Type B pancreatic cell (in vitro differentiated cells): ENCODE data around the genes KRT6C, KRT5, KRT74, KRT8 and SPRYD3.

GRCh38 chr12:52185577-52186010 is 6.2 kb downstream of the KRT80 start:
- PRO-cap, result no peak

GRCh38 chr12:52200838-52201286 is 9.0 kb upstream of the KRT80 start:
- PRO-cap, result no peak

- PRO-cap, result no peak
Observed at GRCh38 chr12:52238571-52239015, 5.5 kb downstream of the KRT7 start.

GRCh38 chr12:52245181-52245752 is 12.2 kb downstream of the KRT7 start:
- PRO-cap, result no peak

DNA sequence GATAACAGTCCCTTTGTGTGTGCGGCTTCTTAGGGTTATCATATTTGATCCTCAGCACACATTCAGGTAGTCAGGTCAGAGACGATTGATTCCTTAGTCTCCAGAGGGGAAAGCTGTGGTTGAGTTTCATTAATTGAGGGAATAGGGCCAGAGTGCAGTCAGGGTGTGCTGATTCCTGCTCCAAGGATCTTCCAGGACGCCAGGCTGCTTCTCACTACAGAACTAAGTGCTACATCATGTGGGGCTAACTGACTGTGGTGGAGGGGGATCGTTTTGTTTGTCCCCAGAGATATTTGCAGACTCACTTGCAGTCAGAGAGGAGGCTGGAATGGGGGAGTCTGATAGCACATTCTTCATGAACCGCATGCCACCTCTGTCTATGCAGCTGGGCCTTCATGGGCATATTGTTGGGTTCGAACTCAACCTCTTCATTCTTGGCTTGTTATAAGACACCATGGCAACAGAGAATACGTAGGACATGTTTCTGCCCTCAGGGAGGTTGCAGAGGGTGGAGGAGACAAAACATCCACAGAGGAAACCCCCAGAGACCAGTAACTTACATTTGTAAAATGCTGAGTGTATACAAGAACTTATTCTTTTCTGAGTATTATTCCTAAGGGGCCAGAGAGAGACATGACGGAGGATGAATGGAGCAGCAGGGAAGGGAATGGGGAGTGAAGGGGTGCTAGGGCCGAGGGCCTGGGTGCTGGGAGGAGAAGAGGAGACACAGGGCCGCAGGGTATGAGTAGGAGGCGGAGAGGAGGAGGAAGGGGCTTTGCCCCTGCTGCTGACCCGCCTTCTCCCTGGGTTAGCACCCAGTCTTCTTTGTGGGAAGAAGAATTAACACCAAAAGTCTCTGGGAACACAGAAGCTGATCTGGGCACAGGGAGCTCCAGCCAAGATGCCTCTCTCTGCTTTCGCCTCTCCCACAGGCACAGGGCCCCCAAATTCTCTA is 13.1 kb downstream of the KRT7 start:
- PRO-cap, result no peak

DNA sequence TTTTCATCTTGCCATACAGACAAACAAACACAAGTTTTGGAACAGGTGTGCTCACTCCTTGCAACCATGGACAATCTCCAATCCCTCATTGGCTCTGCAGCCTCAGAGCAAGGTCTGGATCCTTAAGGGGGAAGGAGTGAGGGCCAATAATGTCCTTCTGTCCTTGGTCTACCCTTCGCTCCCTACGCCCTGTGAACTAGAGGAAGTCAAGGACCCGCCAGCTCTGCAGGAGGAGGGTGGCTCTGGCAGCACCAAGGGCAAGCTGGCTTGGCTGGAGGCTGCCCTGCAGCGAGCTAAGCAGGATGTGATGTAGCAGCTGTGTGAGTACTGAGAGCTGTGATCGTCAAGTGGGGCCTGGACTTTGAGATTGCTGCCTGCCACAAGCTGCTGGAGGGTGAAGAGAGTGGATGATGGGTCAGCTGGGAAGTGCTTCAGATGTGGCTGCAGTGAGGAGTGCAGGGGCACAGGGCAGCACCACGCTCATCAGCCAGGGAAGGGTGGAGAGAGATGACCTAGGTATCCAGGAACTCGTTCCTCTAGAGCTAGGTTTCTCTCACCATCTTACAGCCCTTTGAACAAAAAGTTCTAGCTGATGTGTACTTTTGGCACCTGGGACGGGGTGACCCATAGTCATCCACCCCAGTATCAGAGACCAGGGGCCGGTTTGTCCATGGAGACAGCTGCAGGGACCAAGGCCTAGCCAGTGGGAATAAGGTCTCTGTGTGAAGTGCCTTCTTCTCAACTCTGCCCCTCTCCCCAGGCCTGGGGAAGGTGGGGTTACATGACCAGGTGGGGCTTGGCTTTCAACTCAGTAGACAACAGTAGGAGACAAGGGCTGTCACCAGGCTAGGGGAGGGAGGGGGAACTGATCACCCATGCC is 3.1 kb downstream of the KRT86 start:
- PRO-cap, result no peak

DNA sequence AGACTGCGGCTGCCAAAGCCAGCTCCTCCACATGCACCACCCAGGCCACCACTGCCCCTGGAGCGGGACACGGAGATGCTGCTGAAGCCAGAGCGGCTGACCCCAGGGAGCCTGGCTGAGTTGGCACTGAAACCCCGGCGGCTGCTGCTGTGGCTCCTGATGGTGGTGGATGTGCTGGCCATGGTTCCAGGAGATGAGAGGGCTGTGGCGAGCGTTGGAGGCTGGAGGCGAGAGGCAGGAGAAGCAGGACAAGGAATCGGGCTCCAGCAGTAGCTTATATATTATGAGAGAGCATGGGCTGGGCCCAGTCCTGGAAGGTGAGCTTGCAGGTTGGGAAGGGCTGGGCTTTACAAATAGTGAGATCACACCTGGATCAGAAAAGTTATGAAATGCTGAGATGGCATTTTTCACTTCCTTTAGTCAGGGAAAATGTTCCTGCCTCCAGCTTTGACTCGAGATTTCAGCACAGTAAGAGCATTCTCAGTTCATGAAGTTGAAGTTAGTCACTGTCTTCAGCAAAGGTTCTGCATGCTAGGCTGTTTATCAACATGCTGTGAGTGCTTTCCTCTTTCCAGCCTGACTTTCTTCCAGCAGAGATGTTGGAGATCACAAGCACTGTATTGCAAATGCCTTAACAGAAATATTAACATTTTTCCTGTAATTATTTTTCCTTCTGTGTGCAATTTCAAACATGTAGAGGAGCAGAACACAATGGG is at the start of gene KRT6C:
KRT6C (minus strand) TSS at position 250 of the 716 bp plus-strand sequence.
- PRO-cap, result no peak

DNA sequence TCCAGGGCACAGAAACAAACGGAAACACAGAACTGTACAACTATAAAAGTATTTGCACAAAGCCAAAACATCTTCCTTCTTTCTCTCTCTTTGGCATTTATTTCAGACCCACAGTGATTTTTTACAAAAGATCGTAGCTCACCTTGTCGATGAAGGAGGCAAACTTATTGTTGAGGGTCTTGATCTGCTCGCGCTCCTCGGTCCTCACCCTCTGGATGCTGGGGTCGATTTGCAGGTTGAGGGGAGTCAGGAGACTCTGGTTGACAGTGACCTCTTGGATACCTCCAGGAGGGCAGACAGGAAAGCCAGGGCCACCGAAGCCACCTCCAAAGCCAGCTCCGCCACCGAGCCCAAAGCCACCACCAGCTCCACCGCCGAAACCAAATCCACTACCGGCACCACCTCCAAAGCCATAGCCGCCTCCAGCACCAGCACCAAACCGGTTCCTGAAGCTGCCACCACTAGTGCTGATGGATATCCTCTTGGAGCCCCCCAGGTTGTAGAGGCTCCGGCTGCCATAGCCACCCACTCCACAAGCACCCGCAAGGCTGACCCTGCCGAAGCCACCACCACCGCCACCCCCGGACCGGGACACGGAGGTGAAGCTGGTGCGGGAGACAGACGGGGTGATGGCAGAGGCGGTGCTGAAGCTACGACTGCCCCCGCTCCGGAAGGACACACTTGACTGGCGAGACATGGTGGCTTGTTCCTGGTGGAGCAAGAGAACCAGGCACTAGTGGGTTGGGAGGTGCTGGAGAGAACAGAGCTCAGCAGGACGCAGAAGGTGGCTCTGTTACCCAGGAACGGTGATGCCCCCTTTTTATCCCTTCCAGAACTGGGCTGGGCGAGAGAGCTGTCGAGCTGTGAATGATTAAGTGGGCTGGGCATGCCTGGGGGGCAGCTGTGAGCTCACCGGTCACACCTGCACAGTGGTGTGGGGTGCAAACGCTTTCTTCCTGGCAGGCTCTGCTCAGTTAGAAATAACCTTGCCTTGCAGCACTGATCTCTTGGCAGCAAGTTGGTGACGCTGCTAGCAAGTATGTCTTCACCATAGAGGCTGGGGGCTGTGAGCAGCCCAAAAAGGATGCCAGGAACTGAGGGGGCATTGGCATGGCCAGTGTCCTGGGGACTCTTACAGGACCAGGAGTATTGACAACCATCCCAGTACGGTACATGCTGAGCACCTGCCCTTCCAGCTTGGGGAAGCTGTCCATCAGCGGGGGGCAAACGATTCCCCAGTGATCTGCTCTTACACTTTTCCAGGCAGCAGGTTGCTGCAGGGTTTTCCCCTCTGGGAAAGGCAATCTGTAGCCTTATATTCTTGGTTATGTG is at the start of gene KRT5:
KRT5 (minus strand) TSS at position 795 of the 1,332 bp plus-strand sequence.
- PRO-cap, result no peak

- PRO-cap, result no peak
Observed at GRCh38 chr12:52573753-52574136, at the start of gene KRT74. TSS of gene KRT74 (minus strand) at chr12:52573843.

- PRO-cap, result no peak
Observed at GRCh38 chr12:52674854-52675556, 5.2 kb downstream of the KRT1 start.

GRCh38 chr12:52678431-52678964 is 1.7 kb downstream of the KRT1 start:
- PRO-cap, result no peak

- PRO-cap, result no peak
Observed at GRCh38 chr12:52789827-52790636, 5.9 kb downstream of the KRT3 start.

GRCh38 chr12:52859988-52860735 is 11.4 kb upstream of the KRT78 start:
- PRO-cap, result no peak

- PRO-cap, result no peak
Observed at GRCh38 chr12:52898672-52899042, 6.2 kb downstream of the KRT8 start.

DNA sequence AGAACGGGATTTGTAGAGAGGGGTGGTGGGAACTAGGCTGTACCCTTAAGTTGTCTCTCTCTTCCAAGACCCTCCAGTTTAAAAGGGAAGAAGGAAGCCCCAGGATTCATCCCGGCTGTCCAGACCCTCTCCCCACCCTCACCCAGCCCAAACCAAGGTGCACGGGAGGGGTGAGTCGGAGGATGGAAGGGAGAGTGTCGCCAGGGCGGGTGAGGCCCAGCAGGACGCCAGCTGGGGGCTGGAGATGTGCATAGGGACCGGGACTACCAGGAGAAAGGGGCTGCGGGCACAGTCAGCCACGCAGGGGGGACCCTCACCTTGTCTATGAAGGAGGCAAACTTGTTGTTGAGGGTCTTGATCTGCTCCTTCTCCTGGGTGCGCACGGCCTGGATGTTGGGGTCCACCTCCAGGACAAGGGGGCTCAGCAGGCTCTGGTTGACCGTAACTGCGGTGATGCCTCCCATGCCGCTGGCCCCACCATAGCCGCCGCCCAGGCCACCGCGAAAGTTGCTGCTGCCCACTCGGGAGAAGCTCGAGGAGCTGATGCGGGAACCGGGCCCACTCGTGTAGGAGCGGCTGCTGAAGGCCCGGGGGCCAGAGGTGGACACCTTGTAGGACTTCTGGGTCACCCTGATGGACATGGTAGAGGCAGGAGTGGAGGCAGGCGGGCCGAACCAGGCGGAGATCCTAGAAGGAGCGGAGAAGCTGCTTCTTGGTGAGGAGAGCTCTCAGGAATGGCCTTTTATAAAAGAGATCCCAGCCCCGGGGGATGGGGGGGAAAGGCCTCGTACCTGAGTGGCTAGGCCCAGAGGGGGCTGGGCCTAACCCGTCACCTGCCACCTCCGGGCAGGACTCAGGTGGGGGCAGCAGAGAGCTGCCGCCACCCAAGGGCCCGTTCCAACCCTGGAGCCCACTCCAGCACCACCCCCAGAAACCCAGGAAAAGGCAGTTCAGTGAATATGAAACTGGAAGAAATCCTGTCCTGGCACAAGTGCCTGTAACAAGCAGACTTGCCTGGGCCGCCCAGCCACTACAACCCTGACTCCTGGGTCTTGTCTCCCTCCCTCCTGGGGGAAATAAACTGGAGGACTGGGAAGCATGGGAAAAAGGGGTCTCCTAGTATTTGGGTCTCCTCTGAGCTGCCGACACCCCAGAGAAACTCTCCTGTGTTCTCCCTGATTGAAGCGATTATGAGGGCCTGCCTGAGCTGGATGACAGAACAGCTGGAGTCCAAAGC is at the start of gene KRT8:
KRT8 (minus strand) TSS at position 736 of the 1,237 bp plus-strand sequence.
- PRO-cap, result bidirectional peak, plus-strand start at position 1,007 of the sequence, minus-strand start at position 717 of the sequence

GRCh38 chr12:52942752-52943316 is 6.1 kb upstream of the KRT18 start:
- PRO-cap, result no peak

DNA sequence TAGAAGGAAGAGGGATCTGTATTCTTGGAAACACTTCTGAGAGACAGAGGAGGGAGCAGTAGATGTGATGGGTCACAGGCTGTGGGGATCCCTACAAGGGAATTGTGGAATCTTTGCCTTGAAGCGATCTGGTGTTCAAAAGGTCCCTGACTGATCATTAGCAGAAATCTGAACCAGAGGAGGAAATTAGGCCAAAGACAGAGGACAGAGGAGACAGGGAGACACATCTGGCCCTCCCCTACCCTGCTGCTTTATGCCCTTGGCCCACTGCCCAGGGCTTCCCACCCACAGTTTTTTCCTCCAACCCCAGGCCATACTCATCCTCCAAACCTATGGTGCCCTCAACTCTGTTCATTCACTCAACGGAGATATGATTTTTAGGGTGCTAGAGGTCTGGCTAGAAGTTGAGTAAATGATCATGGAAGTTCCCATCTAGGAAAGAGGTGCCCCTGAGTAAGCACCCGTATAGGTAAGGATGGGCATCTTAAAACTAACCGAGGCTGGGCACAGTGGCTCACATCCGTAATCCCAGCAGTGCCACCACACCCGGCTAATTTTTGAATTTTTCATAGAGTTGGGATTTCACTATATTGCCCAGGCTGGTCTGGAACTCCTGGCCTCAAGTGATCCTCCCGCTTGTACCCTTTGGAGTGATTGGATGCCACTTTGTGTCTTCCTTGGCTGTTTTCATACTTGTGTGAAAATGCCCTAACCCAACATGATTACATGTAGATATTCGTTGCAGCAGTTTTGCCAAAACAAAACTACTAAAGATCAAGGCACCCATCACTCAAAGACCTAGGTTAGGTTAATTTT is 4.3 kb downstream of the KRT18 start:
- PRO-cap, result unidirectional peak, plus-strand start at position 200 of the sequence

- PRO-cap, result bidirectional peak, plus-strand start at chr12:53046767, minus-strand start at chr12:53046752; bidirectional peak, plus-strand start at chr12:53047004, minus-strand start at chr12:53046986; bidirectional peak, plus-strand start at chr12:53047059, minus-strand start at chr12:53047063; bidirectional peak, plus-strand start at chr12:53047504, minus-strand start at chr12:53047291
Observed at GRCh38 chr12:53046648-53047533, 3.0 kb upstream of the TNS2 start.

- PRO-cap, result no peak
Observed at GRCh38 chr12:53056769-53057196, 6.9 kb downstream of the TNS2 start.

DNA sequence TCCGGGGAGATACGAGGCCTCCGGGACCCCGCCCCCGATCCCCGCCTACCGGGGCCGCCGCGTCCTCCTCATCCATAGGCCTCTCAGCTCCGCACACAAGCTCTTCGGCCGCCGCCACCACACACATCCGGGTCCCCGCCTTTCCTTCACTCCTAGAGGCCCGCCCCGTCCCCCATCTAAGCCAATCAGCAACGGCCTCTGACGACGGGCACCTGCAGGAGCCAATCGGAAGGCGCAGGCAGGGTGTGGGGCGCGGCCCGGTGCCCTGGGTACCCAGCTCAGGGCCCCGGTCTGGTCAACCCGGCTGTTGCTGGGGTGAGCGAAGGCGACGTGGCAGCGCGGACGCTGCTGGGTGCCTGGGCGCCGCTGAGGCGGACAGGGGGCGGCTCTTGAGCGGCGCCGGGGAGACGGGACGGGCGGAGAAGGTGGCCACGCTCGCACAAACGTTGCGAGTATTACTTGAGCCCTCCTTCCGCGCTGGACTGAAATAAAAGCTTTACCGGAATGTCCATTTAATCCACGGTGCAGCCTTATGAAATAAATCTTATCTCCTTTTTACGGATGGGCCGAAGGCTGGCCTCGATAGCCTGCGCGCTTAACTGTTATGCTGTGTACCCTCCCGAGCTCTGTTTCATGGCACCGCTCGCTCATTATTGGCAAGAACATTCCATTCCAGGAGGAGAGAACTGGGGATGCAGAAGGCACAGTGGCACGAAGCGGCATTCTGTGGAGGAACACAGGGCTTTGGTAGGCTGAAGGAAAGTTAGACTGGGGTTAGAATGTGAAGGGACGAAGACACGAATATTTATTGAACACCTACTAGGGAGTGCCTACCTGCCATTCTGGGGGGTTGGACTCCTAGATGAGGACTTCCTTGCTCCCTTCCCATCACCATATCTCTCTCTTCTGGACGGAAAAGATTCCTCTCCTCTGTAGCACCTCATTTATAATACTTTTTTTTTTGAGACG is at the start of gene SPRYD3:
SPRYD3 (minus strand) TSS at position 129 of the 969 bp plus-strand sequence.
- PRO-cap, result bidirectional peak, plus-strand start at position 298 of the sequence, minus-strand start at position 129 of the sequence